Endometrial microvascular endothelial cells (primary cell): Measurements from ENCODE around the gene RHO.

DNA sequence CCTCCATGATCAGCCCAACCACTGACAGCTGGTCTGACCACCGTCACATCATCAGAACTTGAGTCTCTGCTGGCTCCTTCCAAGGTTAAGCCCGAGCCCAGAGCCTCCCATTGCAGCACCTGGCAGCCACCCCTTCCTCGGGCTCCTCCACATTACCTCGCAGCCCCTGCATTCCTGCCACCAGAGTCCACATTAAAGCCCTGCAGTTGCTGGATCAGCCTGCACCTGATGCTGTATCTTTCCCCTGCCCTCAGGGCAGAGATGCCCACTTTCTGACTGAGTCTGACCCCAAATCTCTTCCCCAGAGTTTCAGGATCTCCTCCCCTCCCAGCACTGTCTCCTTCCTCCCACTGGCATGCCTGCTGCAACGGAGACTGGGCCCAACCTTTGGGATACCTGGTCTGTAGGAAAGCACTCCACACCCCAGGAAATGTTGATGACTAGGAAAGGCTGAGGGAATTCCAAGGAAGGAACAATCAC, 20.6 kb upstream of the GP9 start:
- RAMPAGE, long total RNA, result no peak

GRCh38 chr3:129110910-129111475, 10.6 kb downstream of the RAB43 start:
- RAMPAGE, long total RNA, result no peak

DNA sequence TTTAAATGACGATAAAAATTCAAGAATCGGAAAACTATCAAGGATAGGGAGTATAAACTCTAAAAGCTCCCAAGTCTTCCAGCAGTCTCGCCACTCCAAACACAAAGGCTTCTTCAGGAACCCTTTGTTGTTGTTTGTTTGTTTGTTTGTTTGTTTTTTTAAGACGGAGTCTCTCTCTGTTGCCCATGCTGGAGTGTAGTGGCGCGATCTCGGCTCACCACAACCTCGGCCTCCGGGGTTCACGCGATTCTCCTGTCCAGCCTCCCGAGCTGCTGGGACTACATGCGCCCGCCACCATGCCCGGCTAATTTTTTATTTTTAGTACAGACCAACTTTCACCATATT, 914 bp downstream of the CNBP start:
- RAMPAGE, long total RNA, result no peak

- RAMPAGE, long total RNA, result no peak
These were observed 27.5 kb upstream of the CNBP start for GRCh38 chr3:129211283-129211605.

GRCh38 chr3:129228728-129229659, 20.4 kb upstream of the COPG1 start:
- RAMPAGE, long total RNA, result no peak

GRCh38 chr3:129238922-129239382, 10.5 kb upstream of the COPG1 start:
- RAMPAGE, long total RNA, result no peak

DNA sequence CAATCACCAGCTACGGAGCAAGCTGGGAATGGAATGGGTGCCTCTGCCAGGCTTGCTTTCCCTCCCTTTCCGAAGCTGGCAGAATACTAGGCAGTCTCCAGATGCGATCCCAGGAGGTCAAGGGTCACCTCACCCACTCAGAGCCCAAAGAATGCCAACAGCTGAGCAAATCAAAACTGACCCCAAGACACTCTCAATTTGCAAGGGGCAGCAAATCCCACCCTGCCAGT, 31.3 kb downstream of the EFCAB12 start:
- RAMPAGE, long total RNA, result no peak

GRCh38 chr3:129397885-129398883, 30.3 kb downstream of the EFCAB12 start:
- RAMPAGE, long total RNA, result no peak

GRCh38 chr3:129398884-129399904, 29.2 kb downstream of the EFCAB12 start:
- RAMPAGE, long total RNA, result start-site peak on the minus strand at chr3:129399401-129399453, 16 and 15 reads in 2 replicates

- RAMPAGE, long total RNA, result no peak
These were observed 1.1 kb downstream of the MBD4 start for GRCh38 chr3:129438583-129439137.

DNA sequence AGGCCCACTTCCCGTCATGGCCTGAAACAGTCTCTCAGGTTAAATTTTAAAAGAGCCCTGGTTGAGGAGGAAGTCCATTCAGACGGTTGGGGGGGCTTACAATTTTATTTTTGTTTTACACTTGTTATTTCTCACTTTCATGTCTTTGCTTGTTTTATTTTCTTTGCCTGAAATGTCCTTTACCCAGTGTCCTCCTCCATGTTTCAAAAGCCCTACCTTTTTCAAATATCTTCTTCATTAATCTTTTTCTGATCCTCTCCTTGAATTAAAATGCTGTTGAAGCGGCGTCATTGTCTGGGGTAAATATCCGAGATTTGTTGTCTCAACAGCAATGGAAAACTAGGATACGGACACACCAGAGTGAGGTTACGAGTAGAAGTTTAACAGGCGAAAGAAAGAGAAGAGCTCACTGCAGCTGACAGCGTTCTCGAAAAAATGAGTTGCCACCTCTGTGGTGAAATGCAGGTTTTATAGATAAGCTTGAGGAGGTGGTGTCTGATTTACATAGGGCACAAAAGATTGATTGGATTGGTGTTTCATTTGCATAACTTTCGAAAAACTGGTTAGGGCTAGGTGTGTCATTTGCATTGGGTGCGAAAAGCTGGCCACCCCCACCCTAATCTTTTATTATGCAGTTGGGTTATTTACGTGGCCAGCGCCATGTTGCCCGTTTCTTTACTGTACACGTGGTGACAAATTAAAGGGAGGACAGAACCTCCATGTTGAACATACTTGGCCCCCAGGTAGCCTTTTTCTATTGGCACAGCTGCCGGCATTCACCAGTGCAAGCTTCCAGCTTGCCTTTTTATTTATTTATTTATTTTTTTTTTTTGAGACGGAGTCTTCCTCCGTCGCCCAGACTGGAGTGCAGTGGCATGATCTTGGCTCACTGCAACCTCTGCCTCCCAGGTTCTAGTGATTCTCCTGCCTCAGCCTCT, 8.1 kb downstream of the IFT122 start:
- RAMPAGE, long total RNA, result no peak

DNA sequence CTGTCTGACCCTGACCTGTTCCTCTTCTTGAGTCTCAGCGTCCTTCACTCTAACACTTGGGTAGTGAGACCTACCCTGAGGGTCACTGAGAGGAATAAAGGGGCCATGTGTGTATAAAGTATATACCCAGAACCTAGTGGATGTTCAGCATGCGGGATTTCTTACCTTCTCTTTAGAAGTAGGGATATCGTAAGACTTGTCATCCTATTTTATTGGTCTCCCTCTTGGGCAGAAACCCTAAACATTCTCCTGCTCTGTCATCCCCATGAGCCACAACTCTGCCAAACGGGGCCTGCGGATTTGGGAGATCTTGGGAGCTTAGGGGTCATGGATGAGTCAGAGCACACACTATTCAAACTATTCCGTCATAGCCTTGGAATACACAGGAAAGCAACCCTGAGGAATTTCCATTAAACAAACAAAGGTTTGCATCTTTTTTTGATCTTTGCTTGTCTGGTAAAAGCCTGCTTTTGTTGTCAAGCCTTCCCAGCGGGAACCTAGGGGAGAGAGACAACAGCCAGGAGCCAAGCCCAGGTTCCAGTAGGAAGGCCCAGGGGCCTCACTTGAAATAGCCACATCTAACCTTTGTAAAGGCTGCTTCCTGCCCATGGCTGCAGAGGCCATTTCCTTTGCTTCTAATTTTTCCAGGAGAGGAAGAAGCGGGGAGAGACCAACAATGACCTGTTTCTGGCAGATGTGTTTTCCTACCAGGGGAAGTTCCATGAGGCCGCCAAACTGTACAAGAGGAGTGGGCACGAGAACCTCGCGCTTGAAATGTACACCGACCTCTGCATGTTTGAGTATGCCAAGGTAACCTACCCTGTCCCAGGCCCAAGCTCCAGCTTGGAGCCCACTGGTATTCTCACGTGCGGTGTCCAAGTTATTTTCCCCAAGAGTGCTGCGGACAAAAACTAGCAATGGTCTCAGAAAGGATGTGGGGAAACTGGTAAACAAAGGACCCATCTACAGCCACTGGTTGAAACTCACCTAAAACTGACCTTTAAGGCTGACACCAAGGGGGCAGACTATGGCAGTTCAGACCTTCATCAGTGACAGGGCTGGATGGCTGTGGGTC, 33.3 kb upstream of the RHO start:
- RAMPAGE, long total RNA, result no peak

- RAMPAGE, long total RNA, result no peak
These were observed at the start of gene RHO for GRCh38 chr3:129528441-129528840. Gene RHO, plus strand, starts transcription at chr3:129528639.

- RAMPAGE, long total RNA, result no peak
These were observed 10.3 kb upstream of the PLXND1 start for GRCh38 chr3:129616664-129617295.

DNA sequence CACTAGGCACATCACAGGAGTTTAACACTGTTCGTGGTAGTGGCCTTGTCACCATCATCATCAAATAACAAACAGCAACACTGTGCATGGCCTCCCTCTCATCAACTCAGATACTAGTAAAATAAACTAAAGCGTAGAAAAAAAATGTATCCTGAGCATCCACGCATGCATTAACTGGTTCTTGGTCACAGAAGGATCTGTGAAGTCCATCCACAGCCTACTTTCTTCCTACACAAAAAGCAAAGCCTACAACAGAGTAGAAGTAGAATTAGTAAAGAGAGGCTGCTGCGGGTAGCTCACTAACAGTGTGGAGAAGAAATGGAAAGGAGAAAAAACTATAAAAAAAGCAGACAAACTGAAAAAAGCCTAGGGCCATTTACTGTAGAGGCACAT, 59.4 kb upstream of the PLXND1 start:
- RAMPAGE, long total RNA, result no peak

- RAMPAGE, long total RNA, result no peak
These were observed 114.8 kb upstream of the PLXND1 start for GRCh38 chr3:129721058-129721820.

- RAMPAGE, long total RNA, result no peak
These were observed 116.0 kb upstream of the PLXND1 start for GRCh38 chr3:129722486-129722944.

DNA sequence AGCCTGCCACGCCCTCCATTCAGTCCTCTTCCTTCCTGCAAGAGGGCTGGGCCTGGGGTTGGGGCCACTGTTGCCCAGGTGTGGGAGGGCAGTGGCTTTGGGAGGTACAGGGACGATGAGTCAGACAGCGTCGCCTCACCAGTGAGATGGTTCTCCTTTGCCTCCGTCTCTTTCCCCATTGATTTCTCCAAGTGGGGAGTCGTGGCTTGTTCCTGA, 13.0 kb downstream of the ALG1L2 start:
- RAMPAGE, long total RNA, result no peak

GRCh38 chr3:130708099-130708954, 38.3 kb downstream of the PIK3R4 start:
- RAMPAGE, long total RNA, result no peak

DNA sequence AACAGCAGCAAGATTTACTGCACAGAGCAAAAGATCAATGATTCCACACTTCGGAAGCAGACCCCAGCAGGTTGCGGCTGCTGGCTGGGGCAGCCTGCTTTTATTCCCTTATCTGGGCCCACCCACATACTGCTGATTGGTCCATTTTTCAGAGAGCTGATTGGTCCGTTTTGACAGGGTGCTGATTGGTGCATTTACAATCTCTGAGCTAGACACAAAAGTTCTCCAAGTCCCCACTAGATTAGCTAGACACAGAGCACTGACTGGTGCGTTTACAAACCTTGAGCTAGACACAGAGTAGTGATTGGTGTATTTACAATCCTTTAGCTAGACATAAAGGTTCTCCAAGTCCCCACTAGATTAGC, 67.4 kb upstream of the PIK3R4 start:
- RAMPAGE, long total RNA, result no peak